NALM6 (cell line): ENCODE data around the gene ZEB1.

GRCh38 chr10:30443256-30443460 lies 9.2 kb downstream of the MAP3K8 start:
- PRO-cap = no peak

GRCh38 chr10:30453635-30454193 lies 19.7 kb downstream of the MAP3K8 start:
- PRO-cap = no peak

DNA sequence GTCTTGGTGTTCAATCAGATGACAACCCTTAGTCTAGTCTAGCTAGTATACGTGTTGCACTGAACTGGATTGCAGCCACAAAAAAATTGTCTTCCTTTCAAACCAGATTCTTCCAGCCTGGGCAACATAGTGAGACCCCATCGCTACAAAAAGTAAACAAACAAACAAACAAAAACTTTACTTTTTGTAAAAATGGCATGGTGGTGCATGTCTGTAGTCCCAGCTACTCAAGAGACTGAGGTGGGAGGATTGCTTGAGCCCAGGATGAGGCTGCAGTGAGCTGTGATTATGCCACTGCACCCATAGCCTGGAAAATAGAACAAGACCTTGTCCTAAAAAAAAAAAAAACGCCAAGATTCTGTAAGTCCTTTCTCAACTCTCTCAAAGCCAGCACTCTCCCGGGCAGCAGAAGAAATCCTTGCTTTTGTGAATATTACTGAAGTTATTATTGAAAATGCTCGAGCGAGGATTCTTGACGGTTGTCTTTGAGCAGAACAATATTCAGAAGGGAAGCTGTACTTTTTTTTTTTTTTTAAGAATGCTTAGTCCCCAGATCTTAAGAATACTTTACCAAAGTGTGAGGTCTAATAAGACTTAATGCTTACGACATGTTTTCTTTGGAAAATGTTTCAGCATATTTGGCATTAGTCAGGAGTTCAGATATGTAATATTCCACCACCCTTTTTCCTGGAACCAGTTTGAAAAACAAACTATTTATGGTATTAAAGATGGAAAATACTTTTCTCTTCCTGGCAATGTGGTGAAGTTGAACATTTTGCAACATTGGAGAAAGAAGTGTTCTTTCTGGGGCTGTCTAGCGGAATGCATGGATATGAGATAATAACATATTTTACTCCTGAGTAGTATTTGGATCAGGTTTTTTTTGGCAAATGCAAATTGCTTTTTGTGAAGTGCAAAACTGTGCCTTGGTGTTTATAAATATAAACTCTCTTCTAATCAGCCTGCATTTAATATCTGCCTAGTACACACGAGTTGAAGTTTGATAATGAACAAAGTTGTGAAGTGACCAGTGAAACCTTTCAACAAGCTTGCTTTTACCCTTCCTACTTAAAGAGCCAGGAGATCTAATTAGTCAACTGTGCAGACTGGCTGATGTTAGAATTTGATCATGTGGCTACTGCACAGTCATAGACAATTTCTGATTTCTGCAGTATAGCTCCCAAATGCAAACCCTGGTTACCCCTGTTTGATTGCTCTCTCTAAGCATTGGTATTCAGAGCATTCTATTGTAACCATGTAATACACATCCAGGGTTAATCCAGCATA lies 20.7 kb downstream of the MAP3K8 start:
- PRO-cap = no peak

DNA sequence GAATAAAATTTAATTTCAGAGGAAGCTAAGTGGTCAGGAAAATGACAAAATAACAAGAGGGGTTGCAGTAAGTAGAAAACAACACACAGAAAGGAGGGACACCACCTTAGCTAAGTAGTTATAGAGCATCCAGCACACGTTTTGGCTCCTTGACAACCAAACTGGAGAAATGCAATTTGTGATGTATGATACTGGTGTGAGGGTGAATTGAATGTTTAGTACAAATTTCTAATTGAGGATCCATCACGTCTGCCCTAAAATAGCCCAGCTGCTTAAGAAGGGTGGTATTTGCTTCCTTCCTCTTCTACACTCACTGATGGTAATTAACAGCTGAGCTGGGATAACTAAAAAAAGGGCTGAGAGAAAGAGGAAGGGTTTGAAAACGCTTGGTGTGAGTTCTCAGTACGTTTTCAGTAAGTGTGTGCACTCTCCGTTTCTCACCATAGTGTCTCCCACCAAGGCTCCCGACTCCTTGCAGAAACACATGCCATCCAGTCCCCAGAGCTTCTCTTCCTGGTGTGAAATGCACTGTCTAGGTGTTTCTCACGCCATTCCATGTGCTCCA lies 54.3 kb downstream of the MAP3K8 start:
- PRO-cap = no peak

GRCh38 chr10:30536315-30537055 lies 93.1 kb downstream of the LYZL2 start:
- PRO-cap = no peak

DNA sequence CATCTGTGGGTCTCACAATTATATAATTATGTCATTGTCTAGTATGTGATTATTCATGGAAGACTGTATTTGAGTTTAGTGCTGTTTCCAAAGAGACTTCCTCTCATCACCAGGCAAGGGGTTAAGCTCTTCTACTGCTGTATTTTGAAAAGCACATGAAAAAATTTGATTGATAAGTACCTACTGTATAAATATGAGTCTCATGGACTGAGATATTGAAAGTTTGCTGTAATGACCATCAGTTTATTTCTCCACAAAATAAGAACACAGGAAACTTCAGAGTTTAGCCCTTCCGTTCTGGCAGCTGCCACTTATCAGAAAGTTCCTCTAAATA lies 92.1 kb downstream of the LYZL2 start:
- PRO-cap = no peak

- PRO-cap = no peak
Observed at GRCh38 chr10:30597046-30597553, 32.5 kb downstream of the LYZL2 start.

- PRO-cap = no peak
Observed at GRCh38 chr10:30605335-30605783, 24.2 kb downstream of the LYZL2 start.

- PRO-cap = no peak
Observed at GRCh38 chr10:30840798-30841149, 190.9 kb downstream of the ZNF438 start.

DNA sequence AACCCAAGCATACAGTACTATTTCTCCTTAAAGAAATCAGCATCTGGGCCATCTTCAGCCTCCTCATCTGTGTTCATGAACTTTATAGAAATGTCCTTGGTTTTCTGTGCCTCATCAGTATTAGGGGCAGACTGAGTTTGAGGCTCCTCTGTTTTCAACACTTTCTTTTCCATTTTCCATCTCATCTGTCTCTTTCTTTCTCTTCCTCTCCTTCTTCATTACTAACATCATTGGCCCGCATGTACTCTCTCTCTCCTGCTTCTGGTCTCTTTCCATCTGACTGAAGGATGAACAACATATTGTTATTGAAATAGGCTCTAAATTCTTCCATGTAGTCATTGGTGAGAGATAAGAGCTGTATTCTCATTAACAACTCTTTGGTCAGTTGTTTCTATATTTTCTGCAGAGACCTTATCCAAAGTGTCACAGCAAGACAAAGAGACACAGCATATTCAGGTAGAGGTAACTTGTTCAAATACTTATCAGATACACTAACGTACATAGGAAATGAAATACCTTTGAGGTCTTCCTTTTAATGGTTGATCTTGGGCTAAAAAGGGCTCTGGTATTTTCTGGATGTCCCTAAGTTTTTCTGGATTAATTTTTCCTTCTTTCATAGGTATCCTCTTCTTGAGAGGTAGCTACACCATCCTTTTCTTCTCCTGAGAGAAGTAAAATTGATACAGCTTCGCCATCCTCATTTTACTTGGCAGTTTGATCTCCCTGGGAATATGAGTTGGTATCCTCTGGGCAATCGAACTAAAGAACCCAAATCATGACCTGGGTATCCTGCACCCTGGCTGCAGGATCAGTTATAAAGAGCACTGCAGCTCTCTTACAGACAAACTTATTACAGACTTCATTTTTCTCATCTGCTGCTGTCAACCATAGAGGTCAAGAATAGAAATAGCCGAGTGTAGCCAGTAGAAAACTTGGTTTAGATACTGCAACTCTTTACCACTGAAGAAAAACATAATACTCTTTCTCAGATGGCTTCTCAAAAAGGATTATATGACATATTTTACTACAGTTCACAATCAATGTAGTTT lies 111.5 kb downstream of the ZNF438 start:
- PRO-cap = no peak

GRCh38 chr10:31029488-31030017 lies 2.1 kb downstream of the ZNF438 start:
- PRO-cap = no peak

DNA sequence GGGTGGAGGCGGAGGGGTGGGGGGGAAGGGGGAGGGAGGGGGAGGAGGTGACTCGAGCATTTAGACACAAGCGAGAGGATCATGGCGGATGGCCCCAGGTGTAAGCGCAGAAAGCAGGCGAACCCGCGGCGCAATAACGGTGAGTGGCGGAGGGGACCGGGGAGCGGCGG lies at the start of gene ZEB1:
Gene ZEB1, plus strand, starts transcription at position 63 of the 170 bp plus-strand sequence.
- PRO-cap = bidirectional peak, plus-strand start at position 63 of the sequence, minus-strand start outside the sequence

DNA sequence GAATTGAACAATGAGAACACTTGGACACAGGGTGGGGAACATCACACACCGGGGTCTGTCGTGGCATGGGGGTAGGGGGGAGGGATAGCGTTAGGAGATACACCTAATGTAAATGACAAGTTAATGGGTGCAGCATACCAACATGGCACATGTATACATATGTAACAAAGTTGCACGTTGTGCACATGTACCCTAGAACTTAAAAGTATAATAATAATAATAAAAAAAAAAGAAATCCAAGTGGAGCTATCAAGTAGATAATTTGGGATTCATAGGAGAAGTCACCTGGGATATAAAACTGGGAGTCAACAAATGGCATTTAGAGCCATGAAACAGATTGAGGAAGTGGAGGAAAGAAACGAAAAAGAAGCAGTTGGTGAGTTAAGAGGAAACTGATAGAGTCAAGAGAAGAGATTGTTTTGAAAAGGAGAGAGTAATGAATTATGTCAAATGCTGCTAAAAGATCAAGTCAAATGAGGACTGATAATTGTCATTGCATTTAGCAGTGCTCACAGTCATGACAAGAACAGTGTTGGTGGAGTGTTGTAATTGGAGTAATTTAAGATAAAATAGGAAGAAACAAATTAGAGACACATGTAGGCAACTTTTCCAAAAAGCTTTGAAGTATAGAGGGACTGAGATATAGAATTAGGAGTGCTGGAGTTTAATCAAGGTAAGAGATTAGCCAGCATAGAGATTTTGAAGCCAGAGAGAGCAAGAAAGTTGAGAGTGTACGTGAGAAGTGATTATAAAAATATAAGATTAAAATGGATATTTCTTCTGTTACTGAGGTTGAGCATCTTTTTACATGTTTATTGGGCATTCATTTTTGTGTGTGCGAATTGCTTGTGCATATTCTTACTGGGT lies 123.6 kb downstream of the ZEB1 start:
- PRO-cap = no peak

DNA sequence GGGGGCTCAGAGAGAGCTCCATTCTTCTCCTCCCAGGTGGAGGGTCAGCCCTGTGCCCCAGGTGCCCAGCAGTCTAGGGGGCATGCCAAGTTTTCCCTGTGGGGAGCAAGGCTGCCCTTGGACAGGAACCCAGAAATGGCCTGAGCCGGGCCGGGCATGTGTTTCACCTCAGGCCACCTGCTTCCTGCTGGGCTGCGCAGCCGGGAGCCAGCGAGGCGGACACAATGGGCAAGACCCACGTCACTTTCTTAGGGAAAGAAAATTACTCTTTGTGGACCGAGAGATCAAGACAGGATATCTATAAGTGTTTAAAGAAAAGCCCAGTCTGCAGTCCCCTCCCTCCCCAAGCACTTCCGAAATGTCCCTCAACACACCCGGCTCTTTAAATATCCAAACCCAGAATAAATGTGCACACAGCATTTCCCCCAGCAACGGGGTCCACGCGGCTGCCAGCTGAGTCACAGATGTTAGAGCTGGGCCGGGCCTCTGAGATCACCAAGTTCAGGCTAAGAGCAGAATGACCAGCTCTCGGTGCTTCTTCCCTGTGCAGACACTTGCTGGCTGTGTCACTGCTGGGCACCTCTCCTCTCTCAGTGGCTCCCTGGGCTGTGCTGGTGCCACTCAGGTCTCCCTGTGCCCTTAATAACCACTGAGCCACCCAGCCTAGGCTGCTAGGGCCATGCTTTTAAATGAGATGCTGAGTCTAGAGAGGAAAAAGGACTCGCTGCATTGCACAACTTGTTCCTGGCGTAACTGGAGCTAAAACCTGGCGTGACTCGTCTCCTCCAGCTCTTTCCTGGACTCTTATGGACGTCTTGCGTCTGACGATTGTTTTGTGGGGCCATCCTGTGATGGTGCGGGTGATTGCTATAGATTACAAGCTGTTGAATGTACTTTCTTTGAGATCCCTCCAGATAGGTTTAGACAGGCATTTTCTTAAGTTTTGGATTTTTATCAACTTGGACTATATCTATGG lies 230.8 kb downstream of the ARHGAP12 start:
- PRO-cap = unidirectional peak, minus-strand start at position 403 of the sequence

DNA sequence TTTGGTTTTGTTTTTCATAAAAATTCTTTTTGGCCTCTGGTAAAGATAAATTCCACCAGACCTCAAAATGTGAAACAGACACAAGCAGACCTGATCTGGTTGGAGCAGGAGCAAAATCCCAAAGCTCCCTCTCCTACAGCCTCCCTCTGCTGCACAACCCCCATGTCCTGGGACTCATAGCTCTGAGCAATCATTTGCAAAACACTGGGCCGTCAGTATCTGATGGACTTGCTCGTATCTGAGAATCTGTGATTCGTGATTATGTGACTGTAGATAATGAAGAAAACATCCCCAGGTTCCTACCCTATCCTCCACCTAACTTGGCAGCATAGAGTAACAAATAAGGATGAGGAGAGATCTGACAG lies 230.1 kb downstream of the ARHGAP12 start:
- PRO-cap = no peak

- PRO-cap = no peak
Observed at GRCh38 chr10:31759023-31759660, 169.5 kb downstream of the ARHGAP12 start.

DNA sequence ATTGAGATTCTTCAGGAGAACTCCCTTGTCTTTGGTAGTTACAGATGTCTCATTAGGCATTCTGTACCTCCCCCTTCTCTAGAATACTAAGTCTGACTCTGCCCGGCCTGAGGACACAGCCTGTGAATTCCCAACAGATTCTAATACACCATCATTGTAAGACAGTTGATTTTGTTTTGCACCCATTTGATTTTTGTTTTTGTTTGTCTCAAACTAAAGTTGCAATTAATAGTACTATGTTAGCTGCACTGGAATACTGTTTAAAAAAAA lies 124.7 kb downstream of the ARHGAP12 start:
- PRO-cap = no peak

- PRO-cap = no peak
Observed at GRCh38 chr10:31872585-31872870, 56.1 kb downstream of the ARHGAP12 start.

DNA sequence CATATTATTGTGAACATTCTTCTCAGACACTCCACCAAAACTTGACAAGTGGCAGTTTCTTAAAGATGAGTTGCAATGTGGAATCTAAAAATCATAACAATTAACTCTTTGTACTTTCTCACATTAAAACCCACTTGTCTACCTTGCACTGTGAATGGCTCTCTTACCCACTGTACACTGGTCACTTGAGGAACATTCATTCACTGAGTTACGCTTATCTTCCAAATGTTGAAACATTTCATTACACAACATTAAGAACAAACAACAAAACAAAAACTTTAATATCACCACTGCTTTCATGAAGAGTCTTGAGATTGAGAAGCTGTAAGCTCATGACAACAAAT lies 44.2 kb downstream of the ARHGAP12 start:
- PRO-cap = no peak

DNA sequence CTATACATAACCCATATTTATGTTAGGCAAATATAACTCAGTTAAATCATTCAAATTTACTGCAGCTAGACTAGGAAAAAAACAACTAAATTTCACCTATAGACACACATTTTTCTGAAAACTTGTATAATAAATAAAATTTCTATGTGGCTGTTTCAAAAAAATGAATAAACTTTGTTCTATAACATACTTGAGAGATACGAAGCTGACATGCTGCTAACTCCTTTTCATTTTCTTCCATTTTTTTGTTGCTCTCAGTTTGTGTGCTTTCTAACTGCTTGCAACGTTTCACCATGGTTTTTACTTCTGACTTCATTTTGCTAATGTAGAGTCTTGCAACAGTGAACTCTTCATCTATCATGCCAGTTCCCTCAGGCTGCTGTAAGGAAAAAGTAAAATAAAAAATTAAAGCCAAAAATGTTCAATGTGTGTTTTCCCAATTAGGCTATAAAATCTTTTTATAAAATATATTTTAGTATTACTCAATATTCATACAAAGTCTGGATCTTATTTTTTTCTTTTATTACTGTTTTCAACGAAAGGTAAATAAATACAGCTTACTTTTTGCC lies 33.5 kb downstream of the KIF5B start:
- PRO-cap = no peak